Camera-type eye (tissue), 1 donor: ENCODE results near the genes ANO8, FCHO1, PIK3R2, IFI30 and JUND.

GRCh38 chr19:17211939-17212913 lies 2.9 kb upstream of the USE1 start:
- RAMPAGE, long total RNA: no peak

DNA sequence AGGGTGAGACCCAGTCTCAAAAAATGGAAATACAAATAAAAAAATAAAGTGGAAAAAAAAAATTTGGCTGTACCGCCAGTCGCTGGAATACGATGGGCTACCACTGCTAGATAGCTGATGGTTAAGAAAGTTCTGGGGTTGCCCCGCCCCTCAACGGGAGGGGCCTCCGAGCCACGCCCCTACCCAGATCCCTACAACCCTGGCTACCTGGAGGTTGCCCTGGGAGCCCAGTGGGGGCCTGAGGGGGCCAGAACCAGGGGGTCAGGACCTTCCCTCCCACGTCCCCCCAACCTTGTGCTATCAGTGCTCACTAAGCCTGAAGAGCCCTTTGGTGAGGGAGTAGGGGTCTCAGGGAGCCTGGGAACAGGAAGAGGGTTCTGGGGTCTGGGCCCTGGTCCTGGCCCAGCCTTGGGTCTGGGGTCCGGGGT lies 8.8 kb downstream of the OCEL1 start:
- RAMPAGE, long total RNA: no peak

DNA sequence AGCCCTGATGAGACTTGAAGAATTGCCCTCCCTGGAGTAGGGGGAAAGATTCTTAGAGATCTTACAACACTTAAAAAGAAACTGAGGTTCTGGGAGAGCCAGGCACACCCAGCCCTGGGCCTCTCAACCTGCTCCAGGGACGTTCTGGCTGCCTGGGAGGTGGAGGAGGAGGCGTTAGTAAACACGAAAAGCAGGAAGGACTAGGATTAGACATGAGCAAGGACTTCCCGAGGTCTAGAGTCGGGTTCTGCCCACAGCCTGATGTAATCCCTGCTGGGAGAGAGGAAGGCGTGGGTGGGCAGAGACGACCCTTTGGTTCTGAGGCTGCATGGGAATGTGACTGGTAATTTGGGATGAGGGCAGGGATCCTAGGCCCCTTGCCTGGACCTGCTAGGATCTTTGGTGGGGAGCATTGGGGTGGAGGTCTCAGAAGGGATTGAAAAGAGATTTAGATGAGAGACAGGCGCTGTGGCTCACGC lies 1.5 kb upstream of the NR2F6 start:
- RAMPAGE, long total RNA: no peak

GRCh38 chr19:17327560-17328511 lies 6.8 kb downstream of the ANO8 start:
- RAMPAGE, long total RNA: no peak

DNA sequence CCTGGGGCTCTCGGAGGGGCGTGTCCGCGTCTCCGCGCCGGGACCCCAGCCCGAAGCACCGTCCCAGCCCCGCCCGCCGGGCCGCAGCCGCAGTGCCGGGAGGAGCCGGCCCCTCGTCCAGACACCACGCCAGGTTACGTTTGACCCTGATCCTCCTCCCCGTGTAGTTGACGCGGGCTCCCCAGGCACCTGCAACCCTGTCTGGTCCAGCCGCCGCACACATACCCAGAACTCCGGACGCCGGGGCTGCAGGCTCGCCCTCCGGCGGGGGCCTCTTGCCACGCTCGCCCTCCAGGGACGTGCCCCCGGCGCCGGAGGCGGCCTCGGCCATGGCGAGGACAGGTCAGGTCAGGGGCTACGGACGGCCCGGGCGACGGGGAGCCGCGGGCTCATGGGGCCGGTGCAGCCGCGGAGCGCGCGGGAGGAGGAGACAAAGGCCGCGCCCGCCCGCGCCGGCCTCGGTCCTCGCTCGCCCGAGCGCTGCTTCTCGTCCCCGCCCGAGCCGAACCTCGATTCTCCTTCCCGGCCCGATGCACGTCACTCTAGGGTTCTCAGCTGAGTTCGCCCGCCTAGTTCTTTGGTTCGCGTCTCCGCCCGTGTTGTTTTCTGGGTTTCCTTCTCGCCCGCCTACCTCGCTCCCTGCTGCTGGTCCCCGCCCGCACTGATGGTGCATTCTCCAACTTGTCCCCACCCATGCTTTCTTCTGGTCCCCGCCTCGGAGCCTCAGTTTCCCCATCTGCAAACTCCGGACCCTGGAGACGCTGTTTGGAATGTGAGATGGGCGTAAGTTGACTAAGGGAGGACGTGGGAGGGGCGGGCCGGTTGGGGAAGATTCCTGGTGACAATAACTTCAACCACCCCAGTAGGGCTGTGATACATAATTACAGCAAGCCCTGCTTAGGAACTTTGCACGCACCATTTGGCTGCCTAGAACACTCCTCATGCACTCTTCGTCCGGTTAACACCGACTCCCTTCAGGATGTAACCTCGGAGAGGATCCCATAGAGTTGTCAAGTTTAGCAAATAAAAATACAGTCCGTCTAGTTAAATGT lies at the start of gene ANO8:
ANO8 (minus strand) TSS at position 516 of the 1,052 bp plus-strand sequence.
- RAMPAGE, long total RNA: no peak

GRCh38 chr19:17391529-17392355 lies 2.3 kb downstream of the CCDC194 start:
- RAMPAGE, long total RNA: no peak

GRCh38 chr19:17404025-17404584 lies 1.3 kb downstream of the BST2 start:
- RAMPAGE, long total RNA: no peak

- RAMPAGE, long total RNA: no peak
Observed at GRCh38 chr19:17475426-17476141, 5.3 kb downstream of the SLC27A1 start.

DNA sequence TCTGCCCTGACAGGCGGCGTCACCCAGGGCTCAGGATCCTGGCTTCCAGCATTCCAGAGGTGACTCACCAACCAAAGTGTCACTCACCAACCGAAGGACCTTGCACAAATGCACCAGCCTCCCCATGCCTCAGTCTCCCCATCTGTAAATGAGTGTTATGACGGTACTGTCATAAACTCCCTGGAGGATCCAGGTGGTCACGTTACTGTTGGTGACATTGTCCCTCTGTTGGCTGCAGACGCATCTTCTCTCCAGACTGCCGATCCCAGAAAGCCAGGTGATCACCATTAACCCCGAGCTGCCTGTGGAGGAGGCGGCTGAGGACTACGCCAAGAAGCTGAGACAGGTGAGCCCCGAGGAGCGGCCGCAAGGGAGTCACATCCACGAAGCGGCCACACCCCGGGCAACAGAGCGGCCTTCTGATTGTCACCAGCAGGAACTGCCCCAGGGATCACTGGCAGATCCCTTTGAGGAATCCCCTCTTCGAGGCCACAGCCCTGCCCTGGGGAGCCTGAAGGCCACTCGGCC lies 4.5 kb downstream of the PGLS start:
- RAMPAGE, long total RNA: no peak

DNA sequence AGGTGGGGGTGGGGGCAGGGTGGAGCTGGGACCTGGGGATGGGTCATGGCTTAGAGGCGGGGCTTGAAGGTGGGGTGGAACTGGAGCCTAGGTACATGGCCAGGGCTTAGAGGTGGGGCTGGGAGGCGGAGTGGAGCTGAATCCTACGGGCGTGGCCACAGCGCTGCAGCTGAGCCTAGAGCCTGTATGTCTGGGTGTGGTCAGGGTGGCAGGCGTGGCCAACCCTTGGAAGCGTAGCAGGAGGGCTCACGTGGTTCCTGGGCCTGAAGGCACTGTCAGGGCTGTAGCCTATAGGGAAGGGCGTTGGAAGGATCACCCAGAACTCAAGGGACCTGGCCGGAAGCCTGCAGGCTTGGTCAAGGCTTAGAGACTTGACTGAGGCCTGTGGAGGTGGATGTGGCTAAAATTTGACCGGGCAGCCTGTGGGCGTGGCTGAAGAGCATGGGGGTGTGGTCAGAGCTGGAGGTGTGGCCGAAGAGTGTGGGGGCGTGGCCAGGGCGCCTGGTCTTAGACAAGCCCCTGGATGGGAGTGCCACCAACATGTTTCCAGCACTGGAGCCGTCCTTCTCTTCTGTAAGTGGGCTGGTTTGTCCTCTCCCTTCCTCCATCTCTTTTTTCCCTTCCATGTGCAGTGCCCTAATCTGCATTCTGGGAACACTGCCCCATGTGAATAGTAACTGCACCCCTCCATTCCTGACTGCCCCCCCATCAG lies 24.4 kb downstream of the COLGALT1 start:
- RAMPAGE, long total RNA: no peak

DNA sequence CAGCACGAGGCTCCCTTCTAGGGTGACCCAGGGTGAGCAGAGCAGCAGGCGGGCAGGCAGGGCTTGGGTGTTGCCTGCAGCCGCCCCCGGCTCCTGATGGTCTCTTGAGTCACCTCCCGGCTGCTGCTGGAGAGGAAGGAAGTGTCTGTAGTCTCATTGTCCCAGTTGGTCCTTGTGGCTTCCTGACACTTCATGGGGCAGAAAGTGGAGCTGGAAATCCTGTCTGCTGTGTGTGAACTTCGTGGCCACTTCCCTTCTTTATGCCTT lies 2.5 kb downstream of the MAP1S start:
- RAMPAGE, long total RNA: no peak

DNA sequence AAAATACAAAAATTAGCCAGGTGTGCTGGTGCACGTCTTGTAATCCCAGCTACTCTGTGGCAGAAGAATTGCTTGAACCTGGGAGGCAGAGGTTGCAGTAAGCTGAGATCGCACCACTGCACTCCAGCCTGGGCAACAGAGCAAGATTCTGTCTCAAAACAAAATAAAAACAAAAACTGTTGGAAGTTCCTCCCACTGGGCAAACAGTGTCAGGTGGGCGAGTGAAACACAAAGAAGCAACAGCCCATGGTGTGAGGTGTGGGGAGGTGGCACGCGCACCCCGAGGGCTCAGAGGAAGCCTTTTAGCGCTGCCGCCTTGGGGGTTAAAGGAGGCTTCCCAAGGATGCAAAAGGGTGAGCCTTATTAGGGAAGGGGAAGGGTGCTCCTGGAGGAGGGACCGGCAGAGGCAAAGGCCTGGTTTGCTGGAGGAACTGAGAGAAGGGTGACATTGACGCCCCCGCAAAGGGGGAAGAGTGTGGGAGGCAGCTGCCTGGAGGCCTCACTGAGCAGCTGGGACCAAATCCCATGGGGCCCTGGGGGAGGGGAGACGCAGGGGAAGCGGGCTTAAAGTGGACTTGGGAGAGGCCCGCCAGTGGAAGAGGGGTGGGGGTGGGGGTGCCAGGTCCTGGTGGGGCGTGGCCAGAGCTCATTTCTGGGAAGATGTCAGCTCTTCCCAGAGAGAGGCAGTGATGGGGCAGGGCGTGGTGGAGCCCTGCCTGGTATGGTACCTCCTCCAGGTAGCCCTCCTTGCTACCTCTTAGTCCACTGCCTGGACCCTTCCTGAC lies 12.1 kb upstream of the FCHO1 start:
- RAMPAGE, long total RNA: no peak

- RAMPAGE, long total RNA: no peak
Observed at GRCh38 chr19:17751177-17752251, at the start of gene FCHO1. FCHO1 (plus strand) TSS chr19:17751477.

DNA sequence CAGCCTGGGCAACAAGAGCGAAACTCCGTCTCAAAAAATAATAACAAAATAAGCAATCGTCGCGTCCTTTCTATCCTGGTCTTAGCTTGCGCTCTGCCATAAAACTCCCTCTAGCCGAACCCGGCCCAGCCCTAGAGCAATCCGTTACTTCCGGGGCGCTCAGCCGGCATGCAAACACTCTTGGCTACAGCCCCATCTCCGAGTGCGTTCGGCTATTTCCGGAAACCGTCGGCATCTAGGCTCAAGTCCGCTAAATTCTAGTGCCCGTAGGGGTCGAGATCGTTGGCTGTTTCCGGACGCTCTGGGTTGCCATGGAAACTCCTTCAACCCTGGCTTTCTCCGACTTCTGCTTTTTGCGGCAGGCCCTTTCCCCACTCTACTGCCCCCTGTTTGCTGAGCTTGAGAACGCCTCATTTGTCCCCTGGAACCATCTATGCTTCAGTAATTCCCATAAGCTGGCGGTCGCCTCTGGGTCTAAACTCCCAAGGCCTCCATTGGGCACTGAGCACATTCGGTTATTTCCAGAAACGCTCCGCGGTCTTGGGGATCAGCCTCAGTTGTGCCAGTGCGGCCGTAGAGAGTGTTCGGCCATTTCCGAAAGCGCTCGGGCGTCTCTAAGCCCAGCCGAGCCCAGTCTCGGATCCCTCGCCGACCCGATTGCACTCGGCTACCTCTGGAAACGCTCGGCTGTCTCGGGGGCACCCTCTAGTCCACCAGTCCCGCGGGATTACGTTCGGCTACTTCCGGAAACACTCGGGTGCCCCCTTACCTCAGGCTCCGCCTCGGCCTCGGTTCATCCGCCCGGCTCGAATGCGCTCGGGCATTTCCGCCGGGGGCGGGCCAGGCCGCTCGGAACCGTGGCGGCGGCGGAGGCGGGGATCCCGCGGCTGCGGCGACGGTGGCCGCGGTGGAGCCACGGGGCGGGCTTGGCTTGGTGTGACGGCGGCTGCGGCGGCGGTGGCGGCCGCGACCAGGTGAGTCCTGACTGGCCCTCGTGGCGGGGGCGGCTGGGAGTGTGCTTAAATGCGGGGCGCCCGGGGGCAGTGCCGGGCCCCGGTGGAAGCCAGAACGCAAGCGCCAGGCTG lies at the start of gene PIK3R2:
PIK3R2 (plus strand) TSS at position 843 of the 1,085 bp plus-strand sequence.
- RAMPAGE, long total RNA: start-site peak on the plus strand centred at position 929 of the sequence, 27 bp wide, 60 reads

GRCh38 chr19:18158345-18158649 lies 5.3 kb downstream of the PIK3R2 start:
- RAMPAGE, long total RNA: no peak

DNA sequence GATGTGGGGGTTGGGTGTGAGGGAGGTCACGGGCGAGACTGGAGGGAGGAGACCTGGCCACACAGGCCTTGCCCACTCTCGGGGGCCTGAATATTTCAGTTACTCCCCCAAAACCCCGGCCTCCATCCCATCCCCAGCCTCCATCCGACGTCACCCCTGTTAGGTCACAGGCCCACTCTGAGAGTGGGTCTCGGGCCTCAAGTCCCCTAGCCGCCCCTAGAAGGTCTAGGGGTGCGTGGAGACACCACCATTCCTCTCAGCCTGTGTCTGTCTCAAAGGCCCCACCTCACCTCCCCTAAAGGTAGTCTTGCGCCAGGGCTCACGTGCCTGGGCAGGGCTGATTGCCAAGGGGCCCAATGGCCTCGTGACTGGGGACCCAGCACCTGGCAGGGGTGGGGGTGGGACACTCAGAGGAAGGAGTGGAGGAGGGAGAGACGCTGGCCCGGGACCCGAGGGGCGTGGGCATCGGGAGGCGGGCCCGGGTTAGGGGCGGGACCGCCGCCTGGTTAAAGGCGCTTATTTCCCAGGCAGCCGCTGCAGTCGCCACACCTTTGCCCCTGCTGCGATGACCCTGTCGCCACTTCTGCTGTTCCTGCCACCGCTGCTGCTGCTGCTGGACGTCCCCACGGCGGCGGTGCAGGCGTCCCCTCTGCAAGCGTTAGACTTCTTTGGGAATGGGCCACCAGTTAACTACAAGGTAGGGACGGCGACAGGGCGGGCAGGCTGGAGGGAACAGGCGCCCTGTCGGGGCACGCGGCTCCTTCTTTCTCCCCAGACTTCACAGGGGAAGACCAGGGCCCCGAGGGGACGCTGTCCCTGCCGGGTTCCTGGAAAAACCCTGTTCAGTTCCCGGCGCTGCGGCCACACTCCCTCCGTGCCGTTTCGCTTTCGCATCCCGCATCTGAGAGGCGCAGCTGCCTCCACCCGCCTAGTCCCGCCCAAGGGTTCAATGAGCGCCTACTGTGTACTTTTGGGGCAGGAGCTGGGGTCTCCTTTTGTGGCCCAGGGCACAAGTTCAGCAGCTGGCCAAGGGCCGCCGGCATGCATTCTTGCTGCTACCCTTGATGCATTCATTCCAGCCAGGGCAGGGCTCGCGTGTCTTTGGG lies at the start of gene IFI30:
IFI30 (plus strand) TSS at position 537 of the 1,106 bp plus-strand sequence.
- RAMPAGE, long total RNA: start-site peak on the plus strand centred at position 517 of the sequence, 63 bp wide, 56 reads

- RAMPAGE, long total RNA: no peak
Observed at GRCh38 chr19:18191706-18192594, 1.1 kb upstream of the MPV17L2 start.

DNA sequence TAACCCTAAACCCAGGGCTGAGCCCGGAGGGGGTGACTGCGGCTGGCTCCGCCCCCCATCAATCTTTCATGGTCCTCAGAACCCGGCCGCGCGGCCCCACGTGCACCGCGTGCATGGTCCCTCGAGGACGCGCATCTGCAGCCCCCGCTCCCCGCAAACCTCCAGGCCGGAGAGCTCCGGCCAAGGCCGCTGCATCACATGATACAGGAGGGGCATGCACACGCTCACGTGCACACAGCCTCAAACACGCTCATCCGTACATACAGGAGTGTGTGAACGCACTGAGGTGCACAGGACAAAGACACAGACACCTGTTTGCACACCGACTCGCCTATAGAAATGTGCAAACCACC lies 850 bp downstream of the RAB3A start:
- RAMPAGE, long total RNA: no peak

- RAMPAGE, long total RNA: no peak
Observed at GRCh38 chr19:18280944-18281977, at the start of gene JUND. JUND (minus strand) TSS chr19:18281622.

DNA sequence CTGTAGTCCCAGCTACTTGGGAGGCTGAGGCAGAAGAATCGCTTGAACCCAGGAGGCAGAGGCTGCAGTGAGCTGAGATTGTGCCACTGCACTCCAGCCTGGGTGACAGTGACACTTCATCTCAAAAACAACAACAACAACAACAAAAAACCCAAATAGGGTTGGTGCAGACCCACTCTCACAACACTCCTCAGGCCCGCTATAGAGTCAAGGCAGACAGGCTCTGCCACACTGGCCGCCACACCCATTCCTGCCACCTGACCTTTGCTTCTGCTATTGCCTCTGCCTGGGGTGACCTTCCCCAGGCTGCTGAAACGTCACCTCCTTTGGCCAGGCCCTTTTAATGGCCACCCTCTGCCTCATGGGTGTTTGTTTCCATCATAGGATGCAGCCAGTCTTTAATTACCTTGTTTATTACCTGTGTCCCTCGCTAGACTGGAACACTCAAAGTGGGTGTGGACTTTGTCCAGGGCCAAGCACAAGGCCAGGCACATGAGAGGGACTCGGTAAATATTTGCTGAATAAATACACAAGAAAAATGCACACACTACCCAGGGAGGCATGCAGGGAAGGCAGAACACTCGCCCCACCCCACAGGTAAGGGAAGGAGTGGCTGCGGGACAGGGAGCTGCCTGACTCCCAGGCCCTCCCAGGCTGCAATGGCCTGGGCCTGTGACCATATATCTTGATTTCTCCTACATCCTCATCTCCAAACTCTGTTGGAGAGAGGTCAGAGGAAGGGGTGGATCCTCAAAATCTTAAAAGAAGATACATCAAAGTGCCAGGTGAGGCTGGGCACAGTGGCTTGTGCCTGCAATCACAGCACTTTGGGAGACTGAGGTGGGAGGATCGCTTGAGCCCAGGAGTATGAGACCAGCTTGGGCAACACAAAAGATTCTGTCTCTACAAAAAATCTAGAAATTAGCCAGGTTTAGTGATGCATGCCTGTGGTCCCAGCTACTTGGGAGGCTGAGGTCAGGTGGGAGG lies 3.1 kb downstream of the LSM4 start:
- RAMPAGE, long total RNA: no peak